K562 (cell line): ENCODE data around the genes MRPL38 and SRP68.

- RAMPAGE, long total RNA = no peak
- RRBS = no CpG with 5 or more reads among the region's 16 CpGs
PRO-cap:
- standard = no peak
- CoPRO, capped RNA only, 2 experiments = peak in 2 of 2 experiments; most common plus-strand start chr17:75633154 (in 2); most common minus-strand start chr17:75633132 (in 1)
- CoPRO, capped and uncapped RNA, 2 experiments = no peak in any of the 2 experiments
- CoPRO, uncapped RNA only, 2 experiments = no peak in any of the 2 experiments
CAGE:
- cytosol, long polyA plus RNA = no peak
- long polyA plus RNA = no peak
- nucleolus, long total RNA = no peak
- nucleus, long polyA plus RNA = no peak
Measured at GRCh38 chr17:75632891-75633347, 315 bp upstream of the SMIM5 start.

DNA sequence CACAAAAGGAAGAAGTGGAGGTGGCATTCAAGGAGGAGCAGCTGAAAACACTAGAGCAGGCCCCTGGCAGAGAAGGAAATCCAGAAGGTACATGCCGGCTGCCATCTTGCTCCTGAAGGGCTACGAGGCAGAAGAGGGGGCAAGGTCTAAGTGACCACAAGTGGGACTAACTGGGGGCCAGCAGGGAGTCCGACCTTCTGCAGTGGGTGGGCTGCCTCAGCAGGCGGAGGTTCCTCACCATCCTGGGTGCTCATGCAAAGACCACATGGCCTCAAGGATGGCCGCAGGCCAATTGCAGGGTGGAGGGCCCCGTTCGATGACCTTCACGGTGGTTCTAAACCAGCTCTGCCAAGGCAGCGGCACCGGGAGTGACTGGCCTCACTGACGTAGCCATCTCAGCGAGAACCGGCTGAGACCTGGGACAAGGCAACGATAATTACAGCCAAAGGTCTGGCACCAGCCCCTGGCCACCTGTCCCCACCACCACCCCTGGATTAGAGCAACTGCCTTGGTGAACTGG, 5.6 kb downstream of the SMIM5 start:
- RAMPAGE, long total RNA = no peak
- RRBS = 86% methylated on average over 2 of the region's 14 CpGs
PRO-cap:
- standard = no peak
- CoPRO, capped RNA only, 2 experiments = no peak in any of the 2 experiments
- CoPRO, capped and uncapped RNA, 2 experiments = no peak in any of the 2 experiments
- CoPRO, uncapped RNA only, 2 experiments = no peak in any of the 2 experiments
CAGE:
- cytosol, long polyA plus RNA = no peak
- long polyA plus RNA = no peak
- nucleolus, long total RNA = no peak
- nucleus, long polyA plus RNA = no peak

DNA sequence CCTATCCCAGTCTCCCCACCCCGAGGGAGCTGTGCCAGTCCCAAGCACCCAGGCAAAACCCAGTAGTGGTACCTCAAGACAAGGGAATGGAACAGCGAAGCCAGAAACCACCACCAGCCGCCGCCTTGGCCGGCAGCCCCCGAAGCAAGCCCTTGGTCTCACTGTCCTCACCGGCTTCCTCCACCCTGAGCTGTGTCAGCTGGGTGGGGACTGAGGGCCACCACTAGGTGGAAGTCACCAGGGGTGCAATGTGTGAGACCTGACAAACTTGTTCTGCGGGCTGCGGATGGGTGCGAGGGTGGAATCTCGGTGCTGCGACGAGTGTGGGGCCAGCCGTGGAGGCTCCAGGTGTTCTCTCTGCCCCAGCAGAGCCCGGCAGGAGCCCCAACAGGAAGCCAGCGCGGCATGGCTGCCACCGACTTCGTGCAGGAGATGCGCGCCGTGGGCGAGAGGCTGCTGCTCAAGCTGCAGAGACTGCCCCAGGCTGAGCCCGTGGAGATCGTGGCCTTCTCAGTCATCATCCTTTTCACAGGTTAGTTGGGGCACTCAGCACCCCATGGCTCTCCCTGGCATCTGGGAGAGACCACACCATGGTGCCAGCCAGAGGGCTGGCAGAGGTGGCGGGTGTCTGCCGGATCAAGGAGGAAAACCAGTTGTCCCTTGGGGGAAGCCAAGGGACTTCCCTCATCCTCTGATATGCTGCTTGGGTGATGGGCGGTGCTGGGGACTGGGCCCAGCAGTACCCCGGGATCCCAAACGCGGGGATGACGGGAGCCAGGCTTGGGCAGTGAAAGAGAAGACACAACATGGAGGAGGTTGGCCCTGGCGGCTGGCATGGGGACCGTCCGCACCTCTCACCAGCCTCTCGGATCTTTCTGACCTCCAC, 6.0 kb upstream of the SMIM6 start:
- RAMPAGE, long total RNA = no peak
- RRBS = 80% methylated on average over 1 of the region's 36 CpGs
PRO-cap:
- standard = no peak
- CoPRO, capped RNA only, 2 experiments = no peak in any of the 2 experiments
- CoPRO, capped and uncapped RNA, 2 experiments = no peak in any of the 2 experiments
- CoPRO, uncapped RNA only, 2 experiments = no peak in any of the 2 experiments
CAGE:
- cytosol, long polyA plus RNA = no peak
- long polyA plus RNA = no peak
- nucleolus, long total RNA = no peak
- nucleus, long polyA plus RNA = no peak

DNA sequence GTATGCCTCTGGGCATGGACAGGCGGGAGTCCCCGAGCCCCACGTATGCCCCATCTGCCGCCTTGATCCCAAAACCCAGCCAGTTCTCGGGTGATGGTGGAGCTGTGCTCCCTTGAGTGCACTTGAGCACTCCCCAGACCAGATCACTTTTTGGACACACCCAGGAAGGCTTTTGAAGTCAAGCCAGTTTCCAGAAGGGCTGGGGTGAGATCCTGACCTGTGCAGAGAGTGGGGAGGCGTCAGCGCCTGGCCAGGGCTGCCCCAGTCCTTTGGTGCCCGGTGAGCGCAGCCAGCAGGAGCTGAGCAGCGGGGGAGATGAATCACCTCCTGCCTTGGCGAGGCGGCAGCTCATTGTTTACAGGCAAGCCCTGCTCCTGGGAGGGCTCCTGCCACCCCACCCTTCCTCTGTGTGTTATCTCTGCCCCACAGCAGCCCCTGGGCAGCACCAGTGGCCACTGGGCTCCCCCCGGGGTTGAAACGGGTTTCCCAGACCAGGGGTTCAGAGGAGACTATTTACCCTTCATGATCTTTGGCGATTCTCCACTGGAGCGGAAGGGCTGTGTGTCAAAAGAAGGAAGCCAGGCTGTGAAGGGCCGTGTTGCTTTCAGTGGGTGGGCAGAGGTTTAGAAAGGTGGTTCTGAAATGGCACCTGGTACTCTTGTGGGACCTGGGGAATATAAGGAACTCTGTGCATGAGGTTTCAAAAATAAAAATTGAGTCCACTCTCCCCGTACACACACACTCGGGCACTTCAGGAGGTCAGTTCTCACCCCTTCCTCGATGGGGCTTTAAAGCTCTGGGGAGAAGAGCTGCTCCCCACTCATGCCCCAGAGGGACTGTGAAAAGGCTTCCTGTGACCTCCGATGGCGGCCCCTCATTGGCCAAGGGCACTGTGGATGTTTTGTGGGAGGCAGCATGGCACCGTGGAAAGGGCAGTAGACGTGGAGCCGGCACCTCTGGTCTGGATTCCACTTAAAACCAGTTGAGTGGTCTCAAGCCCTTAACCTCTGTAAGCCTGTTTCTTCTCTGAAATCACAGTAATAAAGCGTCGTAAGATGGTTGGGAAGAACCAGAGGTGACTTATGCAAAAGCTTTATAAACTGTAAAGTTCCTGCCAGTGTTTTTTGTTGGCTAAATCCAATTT, 13.9 kb upstream of the ITGB4 start:
- RAMPAGE, long total RNA = no peak
- RRBS = no CpG with 5 or more reads among the region's 27 CpGs
PRO-cap:
- standard = no peak
- CoPRO, capped RNA only, 2 experiments = no peak in any of the 2 experiments
- CoPRO, capped and uncapped RNA, 2 experiments = no peak in any of the 2 experiments
- CoPRO, uncapped RNA only, 2 experiments = peak in 2 of 2 experiments; most common plus-strand start position 709 of the sequence (in 2)
CAGE:
- cytosol, long polyA plus RNA = no peak
- long polyA plus RNA = no peak
- nucleolus, long total RNA = no peak
- nucleus, long polyA plus RNA = no peak

DNA sequence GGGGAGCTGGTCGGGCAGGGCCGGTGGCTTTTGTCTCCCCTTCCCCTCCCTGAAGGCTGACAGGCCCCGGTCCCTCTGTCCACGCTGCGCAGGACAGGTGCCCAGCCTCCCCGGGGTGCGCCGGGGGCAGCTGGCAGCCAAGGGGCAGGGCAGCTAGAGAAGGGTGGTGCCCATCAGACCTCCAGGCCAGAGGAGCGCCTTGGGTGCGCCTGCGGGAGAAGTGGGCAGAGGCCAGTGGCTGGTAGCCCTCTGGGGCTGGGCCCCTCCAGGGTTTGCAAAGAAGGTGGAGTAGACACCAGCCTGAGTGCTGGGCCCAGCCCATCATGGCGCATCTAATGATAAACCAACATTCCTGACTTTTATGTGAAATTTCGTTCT, 375 bp downstream of the ITGB4 start:
- RAMPAGE, long total RNA = no peak
- RRBS = 54% methylated on average over 6 of the region's 13 CpGs
PRO-cap:
- standard = no peak
- CoPRO, capped RNA only, 2 experiments = no peak in any of the 2 experiments
- CoPRO, capped and uncapped RNA, 2 experiments = no peak in any of the 2 experiments
- CoPRO, uncapped RNA only, 2 experiments = no peak in any of the 2 experiments
CAGE:
- cytosol, long polyA plus RNA = no peak
- long polyA plus RNA = no peak
- nucleolus, long total RNA = no peak
- nucleus, long polyA plus RNA = no peak

- RAMPAGE, long total RNA = no peak
- RRBS = no CpG with 5 or more reads among the region's 5 CpGs
PRO-cap:
- standard = bidirectional peak, plus-strand start at chr17:75780140, minus-strand start at chr17:75779778
- CoPRO, capped RNA only, 2 experiments = peak in 2 of 2 experiments; most common plus-strand start chr17:75780140 (in 2)
- CoPRO, capped and uncapped RNA, 2 experiments = peak in 1 of 2 experiments; most common plus-strand start chr17:75780119 (in 1)
- CoPRO, uncapped RNA only, 2 experiments = no peak in any of the 2 experiments
CAGE:
- cytosol, long polyA plus RNA = no peak
- long polyA plus RNA = no peak
- nucleolus, long total RNA = no peak
- nucleus, long polyA plus RNA = no peak
Measured at GRCh38 chr17:75780011-75780409, 431 bp upstream of the H3-3B start.

- RAMPAGE, long total RNA = no peak
- RRBS = no CpG with 5 or more reads among the region's 8 CpGs
PRO-cap:
- standard = unidirectional peak, plus-strand start at chr17:75783562
- CoPRO, capped RNA only, 2 experiments = no peak in any of the 2 experiments
- CoPRO, capped and uncapped RNA, 2 experiments = no peak in any of the 2 experiments
- CoPRO, uncapped RNA only, 2 experiments = no peak in any of the 2 experiments
CAGE:
- cytosol, long polyA plus RNA = no peak
- long polyA plus RNA = no peak
- nucleolus, long total RNA = no peak
- nucleus, long polyA plus RNA = no peak
Measured at GRCh38 chr17:75782864-75783793, 1.5 kb upstream of the UNK start.

- RAMPAGE, long total RNA = no peak
- RRBS = no CpG with 5 or more reads among the region's 9 CpGs
PRO-cap:
- standard = no peak
- CoPRO, capped RNA only, 2 experiments = no peak in any of the 2 experiments
- CoPRO, capped and uncapped RNA, 2 experiments = no peak in any of the 2 experiments
- CoPRO, uncapped RNA only, 2 experiments = peak in 1 of 2 experiments; most common plus-strand start chr17:75809689 (in 1)
CAGE:
- cytosol, long polyA plus RNA = no peak
- long polyA plus RNA = no peak
- nucleolus, long total RNA = no peak
- nucleus, long polyA plus RNA = no peak
Measured at GRCh38 chr17:75809420-75809798, 24.8 kb downstream of the UNK start.

DNA sequence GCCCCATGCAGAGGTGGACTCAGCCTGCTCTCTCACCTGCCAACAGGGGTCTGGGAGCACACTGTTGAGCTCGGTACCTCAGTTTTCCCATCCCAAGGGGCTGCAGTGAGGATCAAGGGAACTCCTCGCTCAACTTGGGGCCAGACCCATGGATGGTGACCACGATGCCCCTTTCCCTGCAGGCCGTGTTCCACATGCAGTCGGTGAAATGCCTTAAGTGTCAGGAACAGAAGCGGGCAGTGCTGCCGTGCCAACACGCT, 20.2 kb downstream of the UNC13D start:
- RAMPAGE, long total RNA = no peak
- RRBS = no CpG with 5 or more reads among the region's 8 CpGs
PRO-cap:
- standard = unidirectional peak, minus-strand start at position 202 of the sequence
- CoPRO, capped RNA only, 2 experiments = no peak in any of the 2 experiments
- CoPRO, capped and uncapped RNA, 2 experiments = no peak in any of the 2 experiments
- CoPRO, uncapped RNA only, 2 experiments = peak in 2 of 2 experiments; most common plus-strand start position 95 of the sequence (in 1); most common minus-strand start position 75 of the sequence (in 1)
CAGE:
- cytosol, long polyA plus RNA = no peak
- long polyA plus RNA = no peak
- nucleolus, long total RNA = no peak
- nucleus, long polyA plus RNA = no peak

DNA sequence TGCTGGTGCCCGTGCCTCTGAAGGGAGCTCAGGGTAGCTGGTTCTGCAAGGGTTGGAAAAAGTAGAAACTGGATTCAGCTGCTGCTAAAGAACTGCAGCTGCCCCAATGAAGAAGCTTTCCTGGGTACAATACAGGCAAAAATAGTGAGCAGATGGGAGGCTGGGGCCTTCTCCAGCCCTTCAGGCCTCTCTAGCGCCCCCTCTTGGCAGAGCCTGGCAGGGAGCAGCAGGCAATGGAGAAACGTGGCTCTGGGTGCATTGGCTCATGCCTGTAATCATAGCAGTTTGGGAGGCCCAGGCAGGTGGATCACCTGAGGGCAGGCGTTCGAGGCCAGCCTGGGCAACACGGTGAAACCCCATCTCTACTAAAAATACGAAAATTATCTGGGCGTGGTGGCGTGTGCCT, 6.2 kb upstream of the WBP2 start:
- RAMPAGE, long total RNA = no peak
- RRBS = no CpG with 5 or more reads among the region's 9 CpGs
PRO-cap:
- standard = no peak
- CoPRO, capped RNA only, 2 experiments = no peak in any of the 2 experiments
- CoPRO, capped and uncapped RNA, 2 experiments = no peak in any of the 2 experiments
- CoPRO, uncapped RNA only, 2 experiments = no peak in any of the 2 experiments
CAGE:
- cytosol, long polyA plus RNA = no peak
- long polyA plus RNA = no peak
- nucleolus, long total RNA = no peak
- nucleus, long polyA plus RNA = no peak

DNA sequence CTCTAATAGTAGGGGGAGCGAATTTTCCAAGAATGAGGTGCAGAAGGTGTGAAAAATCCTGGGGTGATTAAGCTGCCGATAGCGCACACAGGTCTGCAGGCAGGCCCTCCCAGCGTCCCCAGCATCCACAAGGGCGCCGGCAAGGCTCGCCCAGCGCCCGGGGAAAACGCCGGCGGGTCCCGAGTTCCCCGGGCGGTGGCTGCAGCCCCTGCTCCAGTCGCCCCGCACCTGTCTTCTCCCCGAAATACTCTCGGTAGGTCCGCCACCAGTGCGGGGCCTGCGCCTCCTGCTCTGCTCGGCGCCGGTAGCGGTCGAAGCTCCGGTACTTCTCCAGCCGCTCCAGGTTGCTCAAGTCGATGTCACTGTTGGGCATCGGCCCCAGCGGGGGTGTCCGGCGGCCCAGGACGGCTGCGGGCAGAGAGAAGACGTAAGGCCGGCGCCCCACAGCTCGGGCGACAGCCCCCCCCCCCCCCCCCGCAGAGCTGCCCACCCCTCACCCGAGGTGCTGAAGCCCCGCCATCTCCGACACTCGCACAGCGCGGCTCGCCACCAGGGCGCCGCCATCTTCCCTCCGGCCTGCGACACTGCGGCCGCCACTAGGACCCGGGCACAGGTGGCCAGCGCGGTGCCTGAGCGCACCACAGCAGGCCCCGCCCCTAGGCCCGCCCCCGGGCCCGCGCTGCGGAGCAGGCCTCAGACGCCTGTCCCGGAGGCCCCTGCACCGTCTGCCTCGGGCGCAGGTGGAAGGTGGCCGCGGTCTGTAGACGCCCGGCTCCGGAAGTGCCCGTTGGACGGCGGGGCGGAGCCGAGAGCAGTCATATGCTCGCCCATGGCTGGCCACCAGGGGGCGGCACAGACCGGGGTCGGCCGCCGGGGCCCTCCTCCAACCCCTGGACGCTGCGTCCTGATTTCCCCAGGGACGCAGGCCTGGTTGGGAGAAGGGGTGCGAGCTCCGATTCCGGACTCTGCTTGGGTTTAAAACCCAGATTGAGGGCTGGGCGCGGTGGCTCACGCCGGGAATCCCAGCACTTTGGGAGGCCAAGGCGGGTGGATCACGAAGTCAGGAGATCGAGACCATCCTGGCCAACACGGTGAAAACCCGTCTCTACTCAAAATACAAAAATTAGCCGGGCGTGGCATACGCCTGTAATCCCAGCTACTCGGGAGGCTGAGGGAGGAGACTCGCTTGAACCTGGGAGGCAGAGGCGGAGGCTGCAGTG, at the start of gene MRPL38:
TSS of gene MRPL38 (minus strand) at position 573 of the 1,220 bp plus-strand sequence.
- RAMPAGE, long total RNA = no peak
- RRBS = 2% methylated on average over 49 of the region's 107 CpGs
PRO-cap:
- standard = unidirectional peak, plus-strand start at position 130 of the sequence; bidirectional peak, plus-strand start at position 696 of the sequence, minus-strand start at position 586 of the sequence; bidirectional peak, plus-strand start at position 916 of the sequence, minus-strand start at position 782 of the sequence
- CoPRO, capped RNA only, 2 experiments = peak in 2 of 2 experiments; most common plus-strand start position 128 of the sequence (in 1); most common minus-strand start position 782 of the sequence (in 2)
- CoPRO, capped and uncapped RNA, 2 experiments = peak in 2 of 2 experiments; most common plus-strand start position 907 of the sequence (in 2); most common minus-strand start position 535 of the sequence (in 1)
- CoPRO, uncapped RNA only, 2 experiments = peak in 2 of 2 experiments; most common plus-strand start position 596 of the sequence (in 1); most common minus-strand start position 364 of the sequence (in 1)
CAGE:
- cytosol, long polyA plus RNA = start-site peak on the minus strand centred at position 579 of the sequence, 21 bp wide, 1,797 and 918 reads in 2 replicates
- long polyA plus RNA = start-site peak on the minus strand centred at position 579 of the sequence, 21 bp wide, 369 and 938 reads in 2 replicates
- nucleolus, long total RNA = no peak
- nucleus, long polyA plus RNA = start-site peak on the minus strand centred at position 581 of the sequence, 24 bp wide, 871 and 880 reads in 2 replicates

DNA sequence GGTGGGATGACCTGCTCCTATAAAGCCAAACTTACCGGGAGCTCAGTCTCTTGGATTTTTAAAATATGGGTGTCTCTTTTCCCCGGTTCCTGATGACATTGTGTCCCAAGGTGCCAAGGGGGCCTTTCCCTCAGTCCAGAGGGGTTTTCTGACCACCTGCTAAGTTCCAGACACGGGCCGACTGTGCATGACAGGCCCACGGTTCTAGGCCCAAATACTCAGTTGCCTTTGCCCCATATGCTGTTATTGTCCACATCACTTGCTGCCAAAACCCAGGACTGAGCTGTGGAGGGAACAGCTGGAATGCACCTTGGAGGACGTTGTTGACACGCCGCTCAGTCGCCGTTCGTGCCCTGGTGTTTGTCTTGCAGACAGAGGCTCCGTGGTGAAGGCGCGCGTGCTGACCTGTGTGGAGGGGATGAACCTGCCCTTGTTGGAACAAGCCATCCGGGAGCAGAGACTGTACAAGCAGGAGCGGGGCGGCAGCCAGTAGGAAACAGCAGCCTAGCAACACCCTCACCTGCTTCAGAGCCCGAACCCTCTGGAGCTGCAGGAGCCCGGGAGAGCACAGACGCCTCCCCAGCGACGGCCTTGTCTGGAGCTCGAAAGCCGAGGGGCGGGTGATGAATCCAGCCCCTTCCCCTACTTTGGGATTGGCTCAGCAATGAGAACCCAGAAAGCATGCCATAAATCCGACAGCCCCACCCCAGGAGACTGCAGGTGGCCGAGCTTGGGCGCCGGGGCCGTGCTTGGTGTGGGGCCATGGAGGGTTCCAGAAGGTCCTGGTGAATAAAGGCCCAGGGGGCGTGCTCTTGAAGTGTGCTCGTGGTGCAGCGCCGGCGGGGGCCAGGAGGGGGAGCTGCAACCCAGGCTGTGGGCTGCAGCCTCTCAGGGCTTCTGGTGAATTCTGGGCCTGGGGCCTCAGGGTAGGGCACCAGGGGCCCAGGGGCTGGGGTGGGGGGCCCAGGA, 601 bp upstream of the CDK3 start:
- RAMPAGE, long total RNA = no peak
- RRBS = 16% methylated on average over 6 of the region's 36 CpGs
PRO-cap:
- standard = no peak
- CoPRO, capped RNA only, 2 experiments = no peak in any of the 2 experiments
- CoPRO, capped and uncapped RNA, 2 experiments = no peak in any of the 2 experiments
- CoPRO, uncapped RNA only, 2 experiments = no peak in any of the 2 experiments
CAGE:
- cytosol, long polyA plus RNA = no peak
- long polyA plus RNA = no peak
- nucleolus, long total RNA = no peak
- nucleus, long polyA plus RNA = no peak

DNA sequence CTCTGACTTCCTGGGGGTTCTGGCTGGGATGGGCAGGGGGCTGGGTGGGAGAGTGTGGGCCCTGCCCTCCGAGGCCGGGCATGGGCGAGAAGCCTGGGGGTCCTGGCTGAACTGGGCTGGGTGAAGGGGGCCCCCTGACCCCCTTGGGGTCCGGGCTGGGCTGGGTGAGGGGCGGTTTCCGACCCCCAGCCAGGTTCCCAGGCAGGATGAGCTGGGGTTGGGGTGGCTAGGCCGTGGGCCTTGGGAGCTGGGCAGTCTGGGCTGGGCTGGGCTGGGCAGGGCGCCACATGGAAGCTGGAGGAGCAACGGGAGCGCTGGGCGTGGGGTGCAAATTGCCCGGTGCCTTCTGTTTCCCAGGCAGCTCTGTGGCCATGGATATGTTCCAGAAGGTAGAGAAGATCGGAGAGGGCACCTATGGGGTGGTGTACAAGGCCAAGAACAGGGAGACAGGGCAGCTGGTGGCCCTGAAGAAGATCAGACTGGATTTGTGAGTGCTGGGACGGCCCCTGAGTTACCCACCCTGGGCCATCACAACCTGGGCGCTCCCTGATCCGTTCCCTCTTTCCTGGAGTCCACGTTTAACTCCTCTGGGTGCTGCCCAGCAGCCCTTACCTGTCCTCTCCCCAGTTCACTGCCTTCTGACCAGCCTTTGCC, 527 bp downstream of the CDK3 start:
- RAMPAGE, long total RNA = no peak
- RRBS = 78% methylated on average over 3 of the region's 17 CpGs
PRO-cap:
- standard = no peak
- CoPRO, capped RNA only, 2 experiments = no peak in any of the 2 experiments
- CoPRO, capped and uncapped RNA, 2 experiments = no peak in any of the 2 experiments
- CoPRO, uncapped RNA only, 2 experiments = no peak in any of the 2 experiments
CAGE:
- cytosol, long polyA plus RNA = no peak
- long polyA plus RNA = no peak
- nucleolus, long total RNA = no peak
- nucleus, long polyA plus RNA = no peak

DNA sequence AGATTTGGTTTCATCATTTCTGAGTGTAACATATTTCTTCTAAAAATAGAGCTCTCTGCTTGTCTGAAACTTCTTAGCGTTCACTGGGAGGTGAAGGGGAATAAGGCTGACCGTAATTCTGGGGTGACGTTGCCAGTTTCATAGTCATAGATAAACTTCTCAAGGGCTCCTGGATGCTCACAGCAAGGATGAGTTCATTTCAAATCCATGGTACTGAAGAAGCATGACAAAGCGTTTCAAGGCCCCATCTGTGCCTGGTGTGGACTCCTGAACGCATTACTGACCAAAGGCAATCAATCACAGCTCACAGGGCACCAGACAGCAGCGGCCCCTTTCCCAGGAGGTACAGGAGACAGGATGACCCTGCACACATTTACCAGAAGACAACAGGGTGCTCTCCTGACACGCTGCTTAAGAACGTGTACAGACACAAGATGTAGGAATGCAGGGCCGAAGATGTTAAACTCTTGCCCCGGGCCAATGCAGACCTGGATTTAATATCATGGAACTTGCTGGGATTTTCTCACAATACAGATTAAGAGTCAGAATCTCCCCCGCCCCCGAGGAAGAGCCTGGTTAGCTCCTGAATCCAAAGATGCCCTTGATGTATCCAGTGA, 12.1 kb upstream of the EVPL start:
- RAMPAGE, long total RNA = no peak
- RRBS = no CpG with 5 or more reads among the region's 12 CpGs
PRO-cap:
- standard = no peak
- CoPRO, capped RNA only, 2 experiments = no peak in any of the 2 experiments
- CoPRO, capped and uncapped RNA, 2 experiments = no peak in any of the 2 experiments
- CoPRO, uncapped RNA only, 2 experiments = peak in 1 of 2 experiments; most common minus-strand start position 537 of the sequence (in 1)
CAGE:
- cytosol, long polyA plus RNA = no peak
- long polyA plus RNA = no peak
- nucleolus, long total RNA = no peak
- nucleus, long polyA plus RNA = no peak

DNA sequence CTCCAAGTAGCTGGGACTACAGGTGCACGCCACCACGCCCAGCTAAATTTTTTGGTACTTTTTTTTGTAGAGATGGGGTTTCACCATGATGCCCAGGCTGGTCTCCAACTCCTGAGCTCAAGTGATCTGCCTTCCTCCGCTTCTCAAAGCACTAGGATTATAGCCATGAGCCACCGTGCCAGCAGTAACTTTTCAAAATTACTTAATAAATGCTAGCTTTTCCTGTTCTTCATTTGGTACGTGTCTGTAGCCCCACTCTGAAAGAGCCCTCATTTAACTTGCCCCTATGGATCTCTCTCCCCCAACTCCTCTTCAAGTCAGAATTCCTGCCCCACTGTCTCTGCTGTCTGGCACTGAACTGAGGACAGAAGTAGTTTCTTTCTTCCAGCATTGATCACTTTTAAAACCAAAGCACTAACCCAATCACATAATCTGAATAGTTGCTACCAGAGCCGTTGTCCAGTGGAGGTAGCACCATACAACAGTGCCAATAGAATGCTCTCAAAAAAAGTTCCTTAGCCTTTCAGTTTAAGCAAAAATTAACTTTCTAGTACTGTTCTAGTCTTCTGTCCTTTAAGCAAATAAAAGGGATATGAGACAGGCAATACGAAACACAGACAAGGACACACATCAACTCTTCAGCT, 16.3 kb downstream of the SRP68 start:
- RAMPAGE, long total RNA = no peak
- RRBS = no CpG with 5 or more reads among the region's 7 CpGs
PRO-cap:
- standard = no peak
- CoPRO, capped RNA only, 2 experiments = no peak in any of the 2 experiments
- CoPRO, capped and uncapped RNA, 2 experiments = no peak in any of the 2 experiments
- CoPRO, uncapped RNA only, 2 experiments = peak in 1 of 2 experiments; most common minus-strand start position 207 of the sequence (in 1)
CAGE:
- cytosol, long polyA plus RNA = no peak
- long polyA plus RNA = no peak
- nucleolus, long total RNA = no peak
- nucleus, long polyA plus RNA = no peak

DNA sequence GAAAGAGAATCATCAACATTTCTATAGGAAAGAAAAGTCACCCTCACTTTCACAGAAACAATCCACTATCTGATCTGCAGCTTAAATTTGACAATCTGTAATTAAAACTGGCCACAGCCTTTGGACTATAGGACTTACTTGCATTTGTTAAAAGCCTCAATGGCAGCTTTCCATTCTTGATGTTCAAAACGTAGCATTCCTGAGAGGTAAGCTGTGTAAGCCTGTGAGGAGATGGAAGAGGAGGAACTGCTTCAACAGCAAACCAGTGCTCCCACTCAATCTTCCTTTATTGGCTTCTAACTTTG, 11.0 kb downstream of the SRP68 start:
- RAMPAGE, long total RNA = no peak
- RRBS = no CpG with 5 or more reads among the region's 1 CpG
PRO-cap:
- standard = no peak
- CoPRO, capped RNA only, 2 experiments = no peak in any of the 2 experiments
- CoPRO, capped and uncapped RNA, 2 experiments = no peak in any of the 2 experiments
- CoPRO, uncapped RNA only, 2 experiments = no peak in any of the 2 experiments
CAGE:
- cytosol, long polyA plus RNA = no peak
- long polyA plus RNA = no peak
- nucleolus, long total RNA = no peak
- nucleus, long polyA plus RNA = no peak

GRCh38 chr17:76071546-76072865, at the start of gene SRP68:
SRP68 (minus strand) TSS chr17:76072517.
- RAMPAGE, long total RNA = no peak
- RRBS = 2% methylated on average over 11 of the region's 72 CpGs
PRO-cap:
- standard = unidirectional peak, plus-strand start at chr17:76072067; bidirectional peak, plus-strand start at chr17:76072664, minus-strand start at chr17:76072494
- CoPRO, capped RNA only, 2 experiments = peak in 2 of 2 experiments; most common plus-strand start chr17:76072590 (in 2); most common minus-strand start chr17:76072494 (in 1)
- CoPRO, capped and uncapped RNA, 2 experiments = peak in 2 of 2 experiments; most common plus-strand start chr17:76072590 (in 1); most common minus-strand start chr17:76072482 (in 2)
- CoPRO, uncapped RNA only, 2 experiments = peak in 2 of 2 experiments; most common plus-strand start chr17:76072590 (in 2); most common minus-strand start chr17:76072482 (in 2)
CAGE:
- cytosol, long polyA plus RNA = start-site peak on the minus strand at chr17:76072312-76072416, 59 and 42 reads in 2 replicates
- long polyA plus RNA = start-site peak on the minus strand at chr17:76072327-76072410, 52 and 36 reads in 2 replicates
- nucleolus, long total RNA = no peak
- nucleus, long polyA plus RNA = start-site peak on the minus strand at chr17:76072307-76072407, 10 and 22 reads in 2 replicates